ENCODE data around the genes ZSCAN30 and ZNF396.

GRCh38 chr18:35290111-35290888 is at the start of gene ZSCAN30:
Gene ZSCAN30 (minus strand): TSS chr18:35290229.
- RAMPAGE, long total RNA: start-site peak on the minus strand at chr18:35290185-35290239, 46 and 31 reads in 2 replicates; start-site peak on the plus strand at chr18:35290323-35290377, 257 and 252 reads in 2 replicates
- RRBS: 2% methylated on average over 18 of the region's 42 CpGs
PRO-cap:
- standard: bidirectional peak, plus-strand start at chr18:35290420, minus-strand start at chr18:35290201
- CoPRO, capped RNA only, 2 experiments: peak in 2 of 2 experiments; most common plus-strand start chr18:35290367 (in 2); most common minus-strand start chr18:35290201 (in 2)
- CoPRO, capped and uncapped RNA, 2 experiments: peak in 2 of 2 experiments; most common plus-strand start chr18:35290367 (in 2); most common minus-strand start chr18:35290201 (in 2)
- CoPRO, uncapped RNA only, 2 experiments: peak in 1 of 2 experiments; most common plus-strand start chr18:35290394 (in 1); most common minus-strand start chr18:35290163 (in 1)
CAGE:
- cytosol, long polyA plus RNA: no peak
- long polyA plus RNA: no peak
- nucleolus, long total RNA: no peak
- nucleus, long polyA plus RNA: no peak

GRCh38 chr18:35376703-35377625 is at the start of gene ZNF396:
Gene ZNF396 (minus strand): TSS chr18:35377337.
- RAMPAGE, long total RNA: no peak
- RRBS: 3% methylated on average over 37 of the region's 77 CpGs
PRO-cap:
- standard: bidirectional peak, plus-strand start at chr18:35376760, minus-strand start at chr18:35376768; bidirectional peak, plus-strand start at chr18:35377406, minus-strand start at chr18:35377318
- CoPRO, capped RNA only, 2 experiments: peak in 2 of 2 experiments; most common plus-strand start chr18:35377296 (in 1); most common minus-strand start chr18:35377310 (in 2)
- CoPRO, capped and uncapped RNA, 2 experiments: peak in 2 of 2 experiments; most common plus-strand start chr18:35377299 (in 1); most common minus-strand start chr18:35377310 (in 2)
- CoPRO, uncapped RNA only, 2 experiments: no peak in any of the 2 experiments
CAGE:
- cytosol, long polyA plus RNA: no peak
- long polyA plus RNA: no peak
- nucleolus, long total RNA: no peak
- nucleus, long polyA plus RNA: no peak

DNA sequence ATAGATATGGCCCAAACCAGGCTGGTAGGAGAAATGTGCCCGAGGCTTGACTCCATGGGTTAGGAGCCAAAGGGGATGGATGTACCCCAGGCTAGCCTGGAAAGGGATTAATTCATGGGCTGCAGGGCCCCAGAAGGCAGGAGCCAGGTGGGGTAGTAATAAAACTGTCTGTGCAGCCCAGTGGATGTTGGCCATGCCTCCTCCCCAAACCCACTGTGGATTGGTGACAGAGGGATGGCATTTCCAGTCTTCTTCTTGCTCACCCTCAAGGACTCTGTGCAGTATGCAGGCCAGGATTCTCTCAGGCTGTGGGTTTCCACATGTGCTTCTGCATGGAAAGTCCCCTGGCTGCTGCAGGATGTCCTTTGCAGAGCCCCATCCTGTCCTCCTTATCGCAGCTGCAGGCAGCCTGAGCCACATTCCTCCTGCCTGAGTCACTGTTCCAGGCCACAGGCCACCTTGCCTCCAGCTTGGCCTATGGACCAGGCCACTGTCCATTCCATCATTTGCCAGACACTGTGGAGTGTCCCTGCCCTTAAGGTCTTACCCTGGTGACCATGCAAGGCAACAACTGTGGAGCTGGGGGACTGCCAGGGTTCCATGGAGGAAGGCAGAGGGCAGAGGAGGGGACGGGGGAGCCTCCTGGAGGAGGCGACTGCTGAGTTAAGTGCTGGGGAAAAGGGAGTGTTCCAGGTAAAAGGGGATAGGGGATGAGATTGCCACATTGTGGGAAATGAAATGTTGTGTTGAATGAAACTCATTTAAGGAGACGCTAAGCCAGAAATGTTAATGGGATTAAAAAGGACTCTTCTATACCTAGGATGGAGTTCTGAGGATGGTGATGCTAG is 38.9 kb downstream of the INO80C start:
- RAMPAGE, long total RNA: no peak
- RRBS: no CpG with 5 or more reads among the region's 5 CpGs
PRO-cap:
- standard: unidirectional peak, minus-strand start at position 278 of the sequence
- CoPRO, capped RNA only, 2 experiments: no peak in any of the 2 experiments
- CoPRO, capped and uncapped RNA, 2 experiments: no peak in any of the 2 experiments
- CoPRO, uncapped RNA only, 2 experiments: no peak in any of the 2 experiments
CAGE:
- cytosol, long polyA plus RNA: no peak
- long polyA plus RNA: no peak
- nucleolus, long total RNA: no peak
- nucleus, long polyA plus RNA: no peak

DNA sequence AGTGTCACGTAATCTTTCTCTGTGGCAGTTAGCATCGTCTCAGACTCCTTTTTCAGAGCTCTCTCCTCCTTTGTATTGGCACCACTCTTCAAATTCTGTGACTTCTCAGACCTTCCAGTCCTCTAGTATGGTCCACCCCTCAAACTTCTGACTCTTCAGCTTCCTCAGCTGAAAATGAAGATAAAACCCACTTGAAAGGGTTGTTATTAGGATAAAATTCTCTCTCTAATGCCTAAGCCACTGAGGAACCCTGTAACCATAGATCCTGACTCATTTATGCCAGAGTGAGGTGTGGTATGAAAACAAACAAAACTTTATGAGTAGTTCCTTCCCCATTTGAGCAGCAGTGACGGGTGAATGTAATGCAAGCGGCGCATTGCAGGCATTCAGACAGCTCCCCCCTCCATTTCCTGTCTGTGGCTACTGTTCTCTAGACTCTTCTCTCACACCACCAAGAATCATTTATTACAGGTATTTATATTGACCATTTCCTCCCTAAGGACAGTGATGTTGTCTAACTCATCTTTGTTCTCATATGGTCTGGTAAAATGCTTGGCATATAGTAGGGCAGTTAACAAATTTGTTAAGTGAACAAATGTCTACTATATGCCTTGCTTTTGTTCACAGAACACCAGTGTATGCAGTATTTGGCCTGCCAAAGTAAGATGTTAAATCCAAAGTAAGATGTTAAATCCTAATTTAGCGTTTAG is 35.3 kb downstream of the GALNT1 start:
- RAMPAGE, long total RNA: no peak
- RRBS: no CpG with 5 or more reads among the region's 6 CpGs
PRO-cap:
- standard: no peak
- CoPRO, capped RNA only, 2 experiments: no peak in any of the 2 experiments
- CoPRO, capped and uncapped RNA, 2 experiments: no peak in any of the 2 experiments
- CoPRO, uncapped RNA only, 2 experiments: no peak in any of the 2 experiments
CAGE:
- cytosol, long polyA plus RNA: no peak
- long polyA plus RNA: no peak
- nucleolus, long total RNA: no peak
- nucleus, long polyA plus RNA: no peak

- RAMPAGE, long total RNA: no peak
- RRBS: no CpG with 5 or more reads among the region's 1 CpG
PRO-cap:
- standard: no peak
- CoPRO, capped RNA only, 2 experiments: no peak in any of the 2 experiments
- CoPRO, capped and uncapped RNA, 2 experiments: no peak in any of the 2 experiments
- CoPRO, uncapped RNA only, 2 experiments: no peak in any of the 2 experiments
CAGE:
- cytosol, long polyA plus RNA: no peak
- long polyA plus RNA: no peak
- nucleolus, long total RNA: no peak
- nucleus, long polyA plus RNA: no peak
Observed at GRCh38 chr18:35654501-35654843, 72.9 kb downstream of the GALNT1 start.

DNA sequence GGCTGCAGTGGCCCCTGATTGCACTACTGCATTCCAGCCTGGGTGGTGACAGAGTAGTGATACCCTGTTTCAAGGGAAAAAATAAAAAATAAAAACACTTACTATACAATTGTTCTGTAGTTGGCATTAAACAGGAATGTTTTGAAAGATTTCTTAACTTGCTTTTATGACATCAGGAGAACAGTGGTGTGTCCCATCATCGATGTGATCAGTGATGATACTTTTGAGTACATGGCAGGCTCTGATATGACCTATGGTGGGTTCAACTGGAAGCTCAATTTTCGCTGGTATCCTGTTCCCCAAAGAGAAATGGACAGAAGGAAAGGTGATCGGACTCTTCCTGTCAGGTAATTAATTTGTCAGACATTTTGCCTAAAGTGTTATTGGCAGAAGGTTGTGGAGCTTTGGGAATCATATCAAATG is 105.3 kb downstream of the GALNT1 start:
- RAMPAGE, long total RNA: no peak
- RRBS: no CpG with 5 or more reads among the region's 3 CpGs
PRO-cap:
- standard: no peak
- CoPRO, capped RNA only, 2 experiments: no peak in any of the 2 experiments
- CoPRO, capped and uncapped RNA, 2 experiments: no peak in any of the 2 experiments
- CoPRO, uncapped RNA only, 2 experiments: no peak in any of the 2 experiments
CAGE:
- cytosol, long polyA plus RNA: no peak
- long polyA plus RNA: no peak
- nucleolus, long total RNA: no peak
- nucleus, long polyA plus RNA: no peak

DNA sequence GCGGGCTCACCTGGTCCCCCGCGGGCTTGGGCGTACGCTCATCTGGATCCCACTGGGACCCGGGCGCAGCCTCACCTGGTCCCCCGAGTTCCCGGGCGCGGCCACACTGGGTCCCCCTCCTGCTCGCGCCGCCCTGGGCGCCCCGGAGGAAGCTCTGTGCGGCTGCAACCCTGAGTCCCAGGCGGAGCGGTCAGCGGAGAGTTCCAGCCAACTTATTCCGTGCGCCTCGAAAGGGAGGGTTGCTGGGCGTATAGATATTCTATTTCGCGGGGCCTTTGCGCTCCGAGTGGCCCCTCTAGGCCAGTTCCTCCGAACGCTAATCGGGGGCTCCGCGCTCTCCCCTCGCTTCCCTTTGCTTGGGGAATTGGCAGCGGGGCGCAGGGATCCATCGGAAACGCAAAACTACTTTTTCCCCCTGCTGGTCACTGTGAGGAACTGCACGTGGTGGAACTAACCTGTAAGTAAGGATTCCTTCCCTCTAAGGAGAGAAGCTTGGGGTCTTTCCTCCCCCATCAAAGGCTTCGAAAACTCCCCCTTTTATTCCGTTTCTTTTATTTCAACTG is 22.2 kb upstream of the C18orf21 start:
- RAMPAGE, long total RNA: no peak
- RRBS: 41% methylated on average over 14 of the region's 41 CpGs
PRO-cap:
- standard: no peak
- CoPRO, capped RNA only, 2 experiments: no peak in any of the 2 experiments
- CoPRO, capped and uncapped RNA, 2 experiments: no peak in any of the 2 experiments
- CoPRO, uncapped RNA only, 2 experiments: no peak in any of the 2 experiments
CAGE:
- cytosol, long polyA plus RNA: no peak
- long polyA plus RNA: no peak
- nucleolus, long total RNA: no peak
- nucleus, long polyA plus RNA: no peak

DNA sequence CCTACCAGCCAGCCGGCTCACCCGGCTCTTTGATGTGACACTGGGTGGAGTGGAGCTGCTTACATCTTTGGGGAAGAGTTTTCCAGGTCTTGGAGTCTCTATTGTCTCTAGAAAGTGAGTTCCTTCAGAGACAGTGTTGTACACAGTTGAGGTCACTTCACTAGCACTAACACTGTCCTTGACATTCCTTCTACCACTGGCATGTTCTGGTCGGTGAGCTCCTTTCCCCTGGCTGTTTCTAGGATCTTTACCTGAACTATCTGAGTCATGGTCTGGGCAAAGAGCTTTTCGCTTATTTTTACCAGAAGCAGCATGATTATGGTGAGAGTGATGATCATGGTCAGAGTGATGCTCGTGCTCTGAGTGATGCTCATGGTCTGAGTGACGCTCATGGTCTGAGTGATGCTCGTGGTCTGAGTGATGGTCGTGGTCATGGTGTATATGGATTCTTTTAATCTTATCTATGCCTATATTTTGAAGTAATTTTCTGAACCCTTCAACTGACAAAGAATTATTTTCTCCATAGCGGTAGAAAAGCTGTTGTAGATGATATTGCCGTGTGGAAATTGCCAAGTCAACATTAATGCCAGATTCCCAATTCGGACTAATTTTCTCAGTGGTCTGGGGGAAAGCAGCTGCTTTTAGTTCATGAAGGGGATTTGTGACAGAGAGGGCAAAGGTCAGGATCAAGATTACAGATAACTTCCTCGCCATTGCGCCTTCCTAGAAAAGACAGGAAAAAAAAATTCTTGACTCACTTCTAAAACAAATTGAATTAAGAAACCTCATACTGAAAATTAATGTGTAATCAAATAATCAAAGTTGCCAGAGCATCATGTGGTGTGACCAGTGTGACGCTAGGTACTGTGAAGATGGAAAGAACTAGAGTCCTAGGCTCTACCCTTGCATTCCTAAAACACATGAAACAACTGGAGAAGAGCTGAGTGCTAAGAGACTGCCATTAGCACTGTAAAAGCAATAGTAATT is 2.6 kb downstream of the SLC39A6 start:
- RAMPAGE, long total RNA: no peak
- RRBS: no CpG with 5 or more reads among the region's 14 CpGs
PRO-cap:
- standard: no peak
- CoPRO, capped RNA only, 2 experiments: no peak in any of the 2 experiments
- CoPRO, capped and uncapped RNA, 2 experiments: no peak in any of the 2 experiments
- CoPRO, uncapped RNA only, 2 experiments: no peak in any of the 2 experiments
CAGE:
- cytosol, long polyA plus RNA: no peak
- long polyA plus RNA: no peak
- nucleolus, long total RNA: no peak
- nucleus, long polyA plus RNA: no peak

GRCh38 chr18:36131733-36132101 is 2.0 kb downstream of the ELP2 start:
- RAMPAGE, long total RNA: no peak
- RRBS: no CpG with 5 or more reads among the region's 3 CpGs
PRO-cap:
- standard: no peak
- CoPRO, capped RNA only, 2 experiments: no peak in any of the 2 experiments
- CoPRO, capped and uncapped RNA, 2 experiments: no peak in any of the 2 experiments
- CoPRO, uncapped RNA only, 2 experiments: no peak in any of the 2 experiments
CAGE:
- cytosol, long polyA plus RNA: no peak
- long polyA plus RNA: no peak
- nucleolus, long total RNA: no peak
- nucleus, long polyA plus RNA: no peak

GRCh38 chr18:36165378-36165778 is 21.9 kb upstream of the MOCOS start:
- RAMPAGE, long total RNA: no peak
- RRBS: no CpG with 5 or more reads among the region's 6 CpGs
PRO-cap:
- standard: no peak
- CoPRO, capped RNA only, 2 experiments: no peak in any of the 2 experiments
- CoPRO, capped and uncapped RNA, 2 experiments: no peak in any of the 2 experiments
- CoPRO, uncapped RNA only, 2 experiments: no peak in any of the 2 experiments
CAGE:
- cytosol, long polyA plus RNA: no peak
- long polyA plus RNA: no peak
- nucleolus, long total RNA: no peak
- nucleus, long polyA plus RNA: no peak

- RAMPAGE, long total RNA: no peak
- RRBS: 10% methylated on average over 24 of the region's 70 CpGs
PRO-cap:
- standard: no peak
- CoPRO, capped RNA only, 2 experiments: no peak in any of the 2 experiments
- CoPRO, capped and uncapped RNA, 2 experiments: no peak in any of the 2 experiments
- CoPRO, uncapped RNA only, 2 experiments: no peak in any of the 2 experiments
CAGE:
- cytosol, long polyA plus RNA: no peak
- long polyA plus RNA: no peak
- nucleolus, long total RNA: no peak
- nucleus, long polyA plus RNA: no peak
Observed at GRCh38 chr18:36298117-36298899, 795 bp downstream of the FHOD3 start.

- RAMPAGE, long total RNA: no peak
- RRBS: no CpG with 5 or more reads among the region's 12 CpGs
PRO-cap:
- standard: no peak
- CoPRO, capped RNA only, 2 experiments: no peak in any of the 2 experiments
- CoPRO, capped and uncapped RNA, 2 experiments: no peak in any of the 2 experiments
- CoPRO, uncapped RNA only, 2 experiments: no peak in any of the 2 experiments
CAGE:
- cytosol, long polyA plus RNA: no peak
- long polyA plus RNA: no peak
- nucleolus, long total RNA: no peak
- nucleus, long polyA plus RNA: no peak
Observed at GRCh38 chr18:36309249-36309868, 11.8 kb downstream of the FHOD3 start.

GRCh38 chr18:36382210-36382539 is 84.7 kb downstream of the FHOD3 start:
- RAMPAGE, long total RNA: no peak
- RRBS: 4% methylated on average over 3 of the region's 6 CpGs
PRO-cap:
- standard: no peak
- CoPRO, capped RNA only, 2 experiments: no peak in any of the 2 experiments
- CoPRO, capped and uncapped RNA, 2 experiments: no peak in any of the 2 experiments
- CoPRO, uncapped RNA only, 2 experiments: no peak in any of the 2 experiments
CAGE:
- cytosol, long polyA plus RNA: no peak
- long polyA plus RNA: no peak
- nucleolus, long total RNA: no peak
- nucleus, long polyA plus RNA: no peak

- RAMPAGE, long total RNA: no peak
- RRBS: no CpG with 5 or more reads among the region's 2 CpGs
PRO-cap:
- standard: no peak
- CoPRO, capped RNA only, 2 experiments: no peak in any of the 2 experiments
- CoPRO, capped and uncapped RNA, 2 experiments: no peak in any of the 2 experiments
- CoPRO, uncapped RNA only, 2 experiments: no peak in any of the 2 experiments
CAGE:
- cytosol, long polyA plus RNA: no peak
- long polyA plus RNA: no peak
- nucleolus, long total RNA: no peak
- nucleus, long polyA plus RNA: no peak
Observed at GRCh38 chr18:36419476-36419934, 122.0 kb downstream of the FHOD3 start.

DNA sequence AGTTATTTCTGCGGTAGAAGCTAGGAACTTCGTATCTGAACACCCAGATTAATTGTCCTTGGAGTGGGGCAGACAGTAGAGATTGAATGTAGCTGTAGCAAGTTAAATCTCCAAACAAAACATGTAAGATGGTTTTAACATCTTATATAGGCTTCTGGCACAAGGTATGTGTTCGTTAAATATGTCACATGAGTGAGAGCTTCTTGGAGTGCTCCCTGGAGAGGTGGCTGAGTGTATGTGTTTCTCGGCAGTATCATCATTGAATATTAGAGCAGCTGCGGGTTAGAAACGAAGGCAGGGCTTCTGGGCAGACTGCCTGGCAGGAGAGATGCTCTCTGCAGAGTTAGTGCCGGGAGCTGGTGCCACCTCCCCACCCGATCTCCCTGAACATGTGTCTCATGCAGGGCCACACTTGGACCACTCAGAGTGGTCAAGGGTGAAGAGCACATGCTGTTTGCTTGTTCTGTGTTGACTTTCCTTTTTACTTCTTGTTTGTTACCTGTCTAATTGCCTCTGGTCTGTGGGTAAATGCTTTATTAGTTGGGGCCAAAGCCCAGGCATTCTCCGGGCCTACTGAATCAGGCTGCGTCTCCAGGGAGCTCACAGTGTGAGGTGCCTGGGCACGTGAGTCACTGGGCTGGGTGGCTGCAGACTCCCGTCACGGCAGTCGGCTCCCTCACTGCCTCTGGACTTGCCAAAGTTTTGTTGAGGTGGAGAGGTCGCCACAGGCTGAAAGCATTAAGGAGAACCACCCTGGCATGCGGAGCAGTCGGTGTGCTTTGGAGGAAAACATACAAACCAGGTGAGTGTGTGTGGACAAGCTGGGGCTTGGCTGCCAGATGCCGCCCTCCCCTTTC is 246.6 kb downstream of the FHOD3 start:
- RAMPAGE, long total RNA: no peak
- RRBS: no CpG with 5 or more reads among the region's 18 CpGs
PRO-cap:
- standard: no peak
- CoPRO, capped RNA only, 2 experiments: no peak in any of the 2 experiments
- CoPRO, capped and uncapped RNA, 2 experiments: no peak in any of the 2 experiments
- CoPRO, uncapped RNA only, 2 experiments: no peak in any of the 2 experiments
CAGE:
- cytosol, long polyA plus RNA: no peak
- long polyA plus RNA: no peak
- nucleolus, long total RNA: no peak
- nucleus, long polyA plus RNA: no peak

- RAMPAGE, long total RNA: no peak
- RRBS: no CpG with 5 or more reads among the region's 11 CpGs
PRO-cap:
- standard: no peak
- CoPRO, capped RNA only, 2 experiments: no peak in any of the 2 experiments
- CoPRO, capped and uncapped RNA, 2 experiments: no peak in any of the 2 experiments
- CoPRO, uncapped RNA only, 2 experiments: no peak in any of the 2 experiments
CAGE:
- cytosol, long polyA plus RNA: no peak
- long polyA plus RNA: no peak
- nucleolus, long total RNA: no peak
- nucleus, long polyA plus RNA: no peak
Observed at GRCh38 chr18:36672195-36672865, 156.5 kb downstream of the TPGS2 start.

DNA sequence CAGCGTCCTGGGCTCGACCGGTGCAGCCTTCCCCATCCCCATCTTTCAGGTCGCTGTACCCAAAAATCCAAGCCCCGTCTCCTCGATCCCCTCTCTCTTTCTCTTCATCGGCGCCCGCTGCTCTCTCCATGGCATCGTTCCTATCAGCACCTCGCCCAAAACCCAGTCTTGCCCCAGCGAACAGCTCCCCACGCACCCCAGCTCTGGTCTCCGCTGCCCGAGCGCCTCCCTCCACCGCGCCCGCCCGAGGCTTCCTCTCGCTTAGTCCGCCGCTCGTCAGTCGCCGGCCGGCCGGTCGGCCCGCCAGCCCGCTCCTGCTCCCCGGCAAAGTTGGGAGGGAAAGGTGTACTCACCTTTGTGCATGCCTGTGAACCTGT is 607 bp downstream of the CELF4 start:
- RAMPAGE, long total RNA: no peak
- RRBS: 27% methylated on average over 3 of the region's 32 CpGs
PRO-cap:
- standard: no peak
- CoPRO, capped RNA only, 2 experiments: no peak in any of the 2 experiments
- CoPRO, capped and uncapped RNA, 2 experiments: no peak in any of the 2 experiments
- CoPRO, uncapped RNA only, 2 experiments: no peak in any of the 2 experiments
CAGE:
- cytosol, long polyA plus RNA: no peak
- long polyA plus RNA: no peak
- nucleolus, long total RNA: no peak
- nucleus, long polyA plus RNA: no peak

DNA sequence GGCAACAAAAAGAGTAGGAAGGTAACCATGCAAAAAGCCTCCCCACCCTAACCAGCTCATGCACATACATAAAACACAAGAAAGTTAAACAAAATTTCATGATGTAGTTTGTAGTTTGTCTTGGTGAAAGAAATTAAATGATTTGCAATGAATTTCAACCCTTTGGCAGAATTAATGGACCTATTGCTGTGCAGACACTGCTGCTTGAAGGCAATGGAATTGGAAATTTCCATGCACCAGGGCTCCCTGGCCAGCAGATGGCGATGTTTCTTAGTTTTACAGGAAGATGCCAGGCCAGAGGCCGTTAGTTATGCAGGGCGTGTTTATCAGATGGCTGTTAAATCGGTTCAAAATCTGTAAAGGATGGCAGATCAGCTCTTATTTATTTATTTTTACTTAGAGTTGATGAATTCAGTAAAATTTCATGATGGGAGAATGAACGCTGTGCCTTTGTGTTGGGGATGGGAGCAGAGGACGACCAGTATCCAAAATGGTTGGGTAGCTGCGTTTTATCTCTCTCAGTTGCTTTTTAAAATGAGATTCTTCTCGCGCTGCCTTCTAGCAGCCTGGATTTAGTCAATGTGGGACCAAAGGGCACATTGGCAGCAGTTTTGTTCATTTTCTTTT is 343.8 kb downstream of the PIK3C3 start:
- RAMPAGE, long total RNA: no peak
- RRBS: no CpG with 5 or more reads among the region's 9 CpGs
PRO-cap:
- standard: no peak
- CoPRO, capped RNA only, 2 experiments: no peak in any of the 2 experiments
- CoPRO, capped and uncapped RNA, 2 experiments: no peak in any of the 2 experiments
- CoPRO, uncapped RNA only, 2 experiments: no peak in any of the 2 experiments
CAGE:
- cytosol, long polyA plus RNA: no peak
- long polyA plus RNA: no peak
- nucleolus, long total RNA: no peak
- nucleus, long polyA plus RNA: no peak

Measured in K562 (cell line).